Body of pancreas (tissue), 2 donors: ENCODE results near the genes DYNLRB1 and EDEM2.

DNA sequence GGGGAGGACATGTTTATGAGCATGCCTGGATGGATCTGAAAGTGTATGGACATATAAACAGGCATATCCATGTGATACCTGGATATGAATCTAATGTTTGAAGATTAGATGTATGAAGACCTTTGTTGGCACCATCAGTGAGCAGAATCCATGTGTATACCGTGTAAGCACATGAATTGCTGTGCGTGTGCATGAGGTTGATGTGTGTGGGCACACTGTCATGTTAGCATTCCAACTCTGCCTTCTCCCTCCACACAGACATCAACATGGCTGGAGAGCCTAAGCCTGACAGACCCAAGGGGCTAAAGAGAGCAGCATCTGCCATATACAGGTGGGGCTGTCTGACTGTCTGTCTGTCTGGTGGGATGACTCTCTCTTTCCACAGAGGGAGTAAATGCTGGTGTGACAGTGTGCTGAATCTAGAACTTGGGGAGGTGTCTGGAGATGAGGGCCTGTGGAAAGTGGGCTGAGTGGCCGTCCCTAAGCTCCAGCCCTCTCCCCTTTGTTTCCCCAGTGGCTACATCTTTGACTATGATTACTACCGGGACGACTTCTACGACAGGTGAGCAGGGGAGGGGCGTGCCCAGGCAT lies 38.6 kb downstream of the EIF2S2 start:
- PRO-cap = no peak
- RAMPAGE, long total RNA, 2 experiments = no peak in any of the 2 experiments

DNA sequence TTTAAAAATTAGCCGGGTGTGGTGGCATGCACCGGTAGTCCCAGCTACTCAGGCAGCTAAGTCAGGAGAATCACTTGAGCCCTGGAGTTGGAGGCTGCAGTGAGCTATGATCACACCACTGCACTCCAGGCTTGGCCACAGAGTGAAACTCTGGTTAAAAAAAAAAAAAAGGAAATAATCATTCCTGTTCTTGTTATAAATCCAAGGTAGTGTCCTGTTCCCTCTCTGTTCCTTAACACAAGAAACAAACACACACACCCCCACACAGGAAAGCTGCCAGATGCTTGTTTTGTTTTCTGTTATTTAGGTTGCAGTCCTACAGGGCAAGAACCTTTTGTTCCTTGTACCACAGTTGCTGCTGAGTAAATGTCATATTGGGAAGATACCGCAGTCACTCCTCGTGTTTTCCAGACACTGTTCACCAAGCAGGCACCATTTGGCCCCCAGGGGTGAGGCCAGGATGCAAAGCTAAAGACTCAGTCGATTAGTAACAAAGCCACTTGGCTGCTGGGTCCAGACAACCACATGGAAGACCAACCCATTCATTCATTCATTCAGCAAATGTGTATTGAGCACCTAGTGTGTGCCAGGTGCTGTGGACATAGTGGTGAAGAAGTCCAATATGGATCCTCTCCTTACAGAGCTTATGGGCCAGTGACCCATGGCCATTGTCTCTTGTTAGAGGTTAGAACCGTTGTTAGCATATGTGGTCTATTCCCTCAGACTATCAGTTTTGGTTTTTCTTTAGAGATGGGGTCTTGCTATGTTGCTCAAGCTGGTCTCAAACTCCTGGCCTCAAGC lies 29.1 kb downstream of the ASIP start:
- PRO-cap = no peak
- RAMPAGE, long total RNA, 2 experiments = no peak in any of the 2 experiments

- PRO-cap = no peak
- RAMPAGE, long total RNA, 2 experiments = no peak in any of the 2 experiments
Observed at GRCh38 chr20:34299172-34300011, 3.8 kb downstream of the AHCY start.

- PRO-cap = bidirectional peak, plus-strand start at chr20:34516422, minus-strand start at chr20:34516272
- RAMPAGE, long total RNA, 2 experiments = start-site peak on the plus strand in 2 of 2 experiments, at chr20:34516418-34516443 at its widest, 23 to 69 reads per replicate
Observed at GRCh38 chr20:34516009-34516479, at the start of gene DYNLRB1. Gene DYNLRB1 (plus strand): TSS chr20:34516422.

DNA sequence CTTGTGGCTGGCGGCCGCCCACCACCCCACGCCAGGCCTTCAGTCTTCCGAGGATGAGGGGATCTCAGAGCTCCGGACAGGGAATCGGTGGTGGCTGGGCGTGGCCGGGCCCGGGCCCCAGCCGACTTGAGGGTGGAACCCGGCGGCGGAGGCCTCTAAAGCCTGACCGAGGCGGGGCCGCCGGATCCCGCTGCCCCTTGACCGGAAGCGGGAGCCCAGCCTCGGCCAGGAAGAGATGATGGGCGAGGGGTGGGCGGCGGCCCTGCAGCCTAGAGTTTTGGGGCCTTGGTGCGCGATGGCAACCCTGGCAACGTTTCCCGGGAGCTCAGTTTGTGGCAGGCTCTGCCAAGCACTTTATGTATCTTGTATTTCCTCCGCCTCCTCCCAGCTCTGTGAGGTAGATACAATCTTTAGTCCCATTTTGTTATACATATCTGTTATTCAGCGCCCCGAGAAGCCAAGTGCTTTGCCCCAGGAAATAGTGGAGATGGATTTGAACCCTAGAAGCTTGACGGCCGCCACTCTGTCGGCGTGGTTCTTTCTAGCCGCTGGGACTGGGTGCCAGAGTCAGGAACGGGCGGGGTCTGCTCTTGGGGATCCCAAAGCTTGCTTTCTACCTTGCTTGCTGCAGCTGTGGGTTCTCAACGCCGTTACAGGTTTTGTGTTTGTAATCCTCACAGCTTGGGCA lies 402 bp downstream of the DYNLRB1 start:
- PRO-cap = bidirectional peak, plus-strand start at position 239 of the sequence, minus-strand start at position 197 of the sequence
- RAMPAGE, long total RNA, 2 experiments = no peak in any of the 2 experiments

DNA sequence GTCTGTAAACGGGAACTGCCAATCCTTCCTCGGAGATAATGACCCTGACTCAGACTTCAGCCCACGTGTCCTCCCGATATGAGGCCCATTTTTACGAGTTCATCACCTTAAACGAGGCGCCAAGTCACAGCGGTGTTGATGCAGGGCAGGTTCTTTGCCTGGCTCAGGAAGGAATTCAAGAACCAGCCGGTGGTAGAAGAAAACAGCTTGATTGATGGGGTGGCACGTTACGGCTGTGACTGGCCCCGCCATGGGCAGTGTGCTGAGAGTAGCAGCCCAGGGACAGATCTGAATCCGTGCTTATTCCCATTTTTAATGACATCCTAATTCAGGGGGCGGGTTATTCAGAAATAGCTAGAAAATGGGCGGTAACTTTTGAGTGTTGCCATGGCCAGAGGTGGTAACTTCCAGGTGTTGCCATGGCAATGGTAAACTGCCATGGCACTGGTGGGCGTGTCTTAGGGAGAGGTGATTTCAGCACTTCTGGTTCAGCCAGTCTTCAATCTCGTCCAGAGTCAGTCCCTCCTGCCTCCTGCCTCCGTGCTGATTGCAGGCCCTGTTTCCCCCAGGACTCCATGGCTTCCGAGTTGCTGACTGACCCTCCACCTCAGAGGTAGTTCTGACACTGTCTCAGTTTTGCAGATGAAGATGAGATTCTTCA lies 9.1 kb upstream of the MAP1LC3A start:
- PRO-cap = unidirectional peak, plus-strand start at position 518 of the sequence
- RAMPAGE, long total RNA, 2 experiments = no peak in any of the 2 experiments

- PRO-cap = unidirectional peak, minus-strand start at chr20:34553620
- RAMPAGE, long total RNA, 2 experiments = no peak in any of the 2 experiments
Observed at GRCh38 chr20:34553466-34554074, 4.9 kb upstream of the MAP1LC3A start.

GRCh38 chr20:34559299-34559599 lies 731 bp downstream of the MAP1LC3A start:
- PRO-cap = no peak
- RAMPAGE, long total RNA, 2 experiments = no peak in any of the 2 experiments

- PRO-cap = no peak
- RAMPAGE, long total RNA, 2 experiments = no peak in any of the 2 experiments
Observed at GRCh38 chr20:34627375-34627990, 49.4 kb downstream of the PIGU start.

DNA sequence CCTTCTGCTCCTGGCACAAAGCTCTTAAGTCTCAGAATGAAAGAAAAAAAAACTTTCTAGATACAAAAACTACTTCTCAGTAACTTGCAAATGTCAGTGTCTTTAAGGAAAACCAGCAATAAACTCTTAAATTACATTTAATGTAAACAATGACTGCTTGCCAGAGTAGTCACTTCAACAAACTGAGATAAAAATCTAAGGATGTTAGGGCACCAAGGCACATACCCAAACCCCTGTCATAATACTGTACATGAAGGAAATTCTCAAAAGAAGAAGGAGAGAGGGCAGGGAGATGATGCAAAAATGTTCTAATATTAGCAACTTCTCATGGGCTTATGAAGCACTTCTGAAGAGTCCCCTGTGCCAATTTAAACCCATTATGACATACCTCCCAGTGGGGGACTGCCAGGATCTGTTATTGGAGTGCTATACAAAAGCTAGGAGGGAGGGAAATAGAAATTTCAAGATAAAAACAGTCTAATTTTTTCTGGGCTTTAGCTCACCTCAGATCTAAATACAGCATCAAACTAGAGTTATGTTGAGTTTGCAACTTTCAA lies 33.8 kb downstream of the NCOA6 start:
- PRO-cap = no peak
- RAMPAGE, long total RNA, 2 experiments = no peak in any of the 2 experiments

DNA sequence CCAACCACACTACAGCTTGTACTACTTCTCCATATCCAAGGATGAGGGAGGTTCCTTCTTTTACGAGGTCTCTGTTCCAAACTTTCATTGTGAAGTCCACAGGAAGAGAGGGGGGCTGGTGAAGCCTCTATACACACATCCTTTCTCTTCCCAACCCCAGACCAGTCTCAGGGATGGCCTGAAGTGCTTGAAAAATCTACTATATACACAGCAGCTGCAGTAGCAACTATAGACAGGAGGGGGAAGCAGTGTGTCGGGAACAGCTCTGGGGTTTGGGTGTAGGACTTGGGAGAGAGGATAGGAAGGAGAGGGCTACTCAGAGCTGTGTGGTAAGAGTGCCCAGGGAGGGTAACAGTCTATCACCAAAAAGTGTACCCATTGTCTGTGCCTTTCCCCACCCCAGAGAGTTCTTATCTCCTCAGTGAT lies 1.3 kb upstream of the GGT7 start:
- PRO-cap = no peak
- RAMPAGE, long total RNA, 2 experiments = no peak in any of the 2 experiments

DNA sequence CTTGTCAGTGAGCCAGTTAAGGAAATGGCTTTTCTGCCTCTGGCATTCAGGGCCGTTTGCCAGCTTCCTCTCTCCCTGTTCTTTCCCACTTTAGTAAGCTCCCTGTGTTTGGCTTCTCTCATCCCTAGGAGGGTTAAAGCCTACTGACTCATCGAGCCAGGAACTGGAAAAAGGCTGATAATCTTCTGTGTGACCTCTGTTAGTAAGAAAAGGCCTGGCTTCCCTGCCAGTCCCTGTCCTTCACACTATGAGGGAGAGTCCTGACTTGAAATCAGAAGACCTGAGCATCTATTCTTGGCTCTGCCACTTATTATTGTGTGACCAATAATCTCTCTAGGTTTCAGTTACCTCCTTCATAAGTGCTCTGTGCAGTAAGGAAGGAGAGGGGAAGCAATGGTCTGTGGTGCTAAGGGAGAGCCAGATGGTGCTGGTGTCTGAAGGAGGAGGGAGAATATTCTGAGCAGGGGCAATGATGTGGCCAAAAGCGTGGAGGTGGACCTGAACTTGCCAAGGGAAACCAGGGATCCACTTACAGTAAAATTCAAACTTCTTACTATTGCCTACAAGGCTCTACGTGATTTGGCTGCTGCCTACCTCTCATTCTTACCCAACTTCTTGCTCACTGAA lies 31.4 kb downstream of the ACSS2 start:
- PRO-cap = no peak
- RAMPAGE, long total RNA, 2 experiments = no peak in any of the 2 experiments

DNA sequence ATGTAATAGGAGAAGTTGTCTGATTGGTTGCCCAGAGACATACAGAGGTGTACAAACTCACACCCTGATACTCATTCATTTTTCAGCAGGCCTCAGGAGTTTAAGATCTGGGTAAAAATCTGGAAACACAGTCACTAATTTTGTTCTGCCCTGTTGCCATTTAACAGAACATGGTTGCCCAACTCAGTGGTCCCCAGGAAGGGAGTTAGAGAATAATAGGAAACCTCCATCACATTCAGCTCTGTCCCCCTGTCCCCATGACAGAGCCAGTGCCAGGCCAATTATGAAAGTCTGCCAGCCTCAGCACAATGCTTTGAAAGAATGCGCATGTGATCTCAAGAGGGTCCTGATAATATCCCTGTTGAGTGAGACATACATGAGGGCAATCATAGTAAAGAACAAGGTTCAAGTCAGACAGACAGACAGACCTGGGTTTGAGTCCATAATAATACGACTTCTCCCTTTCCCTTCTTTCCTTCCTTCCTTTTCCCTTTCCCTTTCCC lies 2.5 kb downstream of the GSS start:
- PRO-cap = no peak
- RAMPAGE, long total RNA, 2 experiments = no peak in any of the 2 experiments

- PRO-cap = bidirectional peak, plus-strand start at chr20:35147441, minus-strand start at chr20:35147318
- RAMPAGE, long total RNA, 2 experiments = start-site peak on the minus strand in 2 of 2 experiments, at chr20:35147273-35147340 at its widest, 28 to 93 reads per replicate
Observed at GRCh38 chr20:35146992-35148296, at the start of gene EDEM2. Gene EDEM2 (minus strand): TSS chr20:35147336.

GRCh38 chr20:35276012-35276546 lies 1.8 kb downstream of the MMP24OS start:
- PRO-cap = no peak
- RAMPAGE, long total RNA, 2 experiments = no peak in any of the 2 experiments

- PRO-cap = no peak
- RAMPAGE, long total RNA, 2 experiments = no peak in any of the 2 experiments
Observed at GRCh38 chr20:35434730-35435092, 3.3 kb downstream of the GDF5 start.

DNA sequence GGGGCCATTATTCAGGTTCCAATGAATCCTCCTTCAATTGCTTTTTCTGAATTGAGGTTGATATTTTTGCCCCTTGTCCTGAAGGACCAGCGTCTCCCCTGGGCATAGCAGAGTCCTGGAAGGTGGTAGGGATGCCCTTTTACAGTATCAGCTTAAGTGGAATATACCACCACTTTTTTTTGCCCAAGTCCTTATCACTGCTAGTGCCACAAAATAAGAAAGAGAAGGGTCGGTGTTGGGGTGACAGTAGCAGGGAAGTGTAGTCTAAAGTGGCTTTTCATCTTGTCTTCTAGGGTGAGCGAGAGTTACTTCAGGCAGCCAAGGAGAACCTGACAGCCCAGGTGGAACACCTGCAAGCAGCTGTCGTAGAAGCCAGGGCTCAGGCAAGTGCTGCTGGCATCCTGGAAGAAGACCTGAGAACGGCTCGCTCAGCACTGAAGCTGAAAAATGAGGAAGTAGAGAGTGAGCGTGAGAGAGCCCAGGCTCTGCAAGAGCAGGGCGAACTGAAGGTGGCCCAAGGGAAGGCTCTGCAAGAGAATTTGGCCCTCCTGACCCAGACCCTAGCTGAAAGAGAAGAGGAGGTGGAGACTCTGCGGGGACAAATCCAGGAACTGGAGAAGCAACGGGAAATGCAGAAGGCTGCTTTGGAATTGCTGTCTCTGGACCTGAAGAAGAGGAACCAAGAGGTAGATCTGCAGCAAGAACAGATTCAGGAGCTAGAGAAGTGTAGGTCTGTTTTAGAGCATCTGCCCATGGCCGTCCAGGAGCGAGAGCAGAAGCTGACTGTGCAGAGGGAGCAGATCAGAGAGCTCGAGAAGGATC lies 27.1 kb downstream of the C20orf173 start:
- PRO-cap = no peak
- RAMPAGE, long total RNA, 2 experiments = no peak in any of the 2 experiments

GRCh38 chr20:35556907-35557704 lies 15.2 kb downstream of the ERGIC3 start:
- PRO-cap = no peak
- RAMPAGE, long total RNA, 2 experiments = start-site peak on the plus strand in 1 of 2 experiments, at chr20:35557069-35557076 at its widest, 47 reads per replicate

GRCh38 chr20:35640578-35641712 lies 23.8 kb downstream of the CPNE1 start:
- PRO-cap = no peak
- RAMPAGE, long total RNA, 2 experiments = start-site peak on the minus strand in 1 of 2 experiments, at chr20:35641009-35641509 at its widest, 7 reads per replicate

GRCh38 chr20:35729357-35730019 lies 12.6 kb downstream of the RBM39 start:
- PRO-cap = no peak
- RAMPAGE, long total RNA, 2 experiments = no peak in any of the 2 experiments